Cardiac septum (tissue), 1 donor: ENCODE data around the genes PRKRIP1 and PSMC2.

DNA sequence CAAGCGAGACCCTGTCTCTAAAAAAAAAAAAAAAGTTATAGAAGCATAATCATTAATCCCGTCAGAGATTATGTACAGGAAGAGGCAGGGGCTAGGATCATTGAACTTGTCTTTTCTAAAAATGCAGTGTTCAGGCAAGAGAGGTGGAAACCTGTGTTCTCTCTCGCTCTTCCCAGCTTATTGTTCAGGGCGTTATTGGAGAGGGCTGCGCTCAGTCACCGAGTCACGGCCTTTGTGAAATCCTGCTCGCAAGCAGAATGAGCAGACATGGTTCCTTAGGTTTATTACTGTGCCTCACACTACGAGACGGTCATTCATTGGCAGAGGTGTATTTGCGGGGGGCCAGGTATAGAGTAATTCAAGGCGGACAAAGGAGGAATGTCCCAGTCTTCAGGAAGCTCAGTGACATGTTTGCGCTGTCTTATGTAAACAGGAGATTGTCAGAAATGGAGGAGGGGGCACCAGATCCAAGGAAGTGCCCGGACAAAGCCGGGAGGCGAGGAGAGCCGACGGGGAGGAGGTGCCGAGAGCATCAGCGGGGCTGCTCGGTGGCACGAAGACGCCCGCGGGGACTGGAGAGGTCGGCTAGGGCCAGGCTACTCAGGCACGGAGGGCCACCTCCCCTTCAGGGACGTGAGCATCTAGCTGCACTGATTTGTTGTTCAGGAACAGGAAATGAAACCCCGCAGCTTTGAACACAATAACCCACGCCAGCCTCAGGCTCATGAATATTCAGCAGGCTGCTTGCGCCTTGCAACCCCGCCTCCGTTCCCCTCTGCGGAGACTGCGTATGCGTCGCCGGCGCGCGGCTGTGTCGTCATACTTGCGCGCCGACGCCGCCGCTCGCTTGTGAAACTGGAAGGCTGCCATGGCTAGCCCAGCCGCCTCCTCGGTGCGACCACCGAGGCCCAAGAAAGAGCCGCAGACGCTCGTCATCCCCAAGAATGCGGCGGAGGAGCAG is at the start of gene PRKRIP1:
TSS of gene PRKRIP1 (plus strand) at position 820 of the 961 bp plus-strand sequence.
- PRO-cap = bidirectional peak, plus-strand start at position 820 of the sequence, minus-strand start at position 574 of the sequence

- PRO-cap = no peak
These were observed 1.2 kb downstream of the PRKRIP1 start for GRCh38 chr7:102397358-102397807.

GRCh38 chr7:102403755-102405193 is 8.1 kb downstream of the PRKRIP1 start:
- PRO-cap = no peak

DNA sequence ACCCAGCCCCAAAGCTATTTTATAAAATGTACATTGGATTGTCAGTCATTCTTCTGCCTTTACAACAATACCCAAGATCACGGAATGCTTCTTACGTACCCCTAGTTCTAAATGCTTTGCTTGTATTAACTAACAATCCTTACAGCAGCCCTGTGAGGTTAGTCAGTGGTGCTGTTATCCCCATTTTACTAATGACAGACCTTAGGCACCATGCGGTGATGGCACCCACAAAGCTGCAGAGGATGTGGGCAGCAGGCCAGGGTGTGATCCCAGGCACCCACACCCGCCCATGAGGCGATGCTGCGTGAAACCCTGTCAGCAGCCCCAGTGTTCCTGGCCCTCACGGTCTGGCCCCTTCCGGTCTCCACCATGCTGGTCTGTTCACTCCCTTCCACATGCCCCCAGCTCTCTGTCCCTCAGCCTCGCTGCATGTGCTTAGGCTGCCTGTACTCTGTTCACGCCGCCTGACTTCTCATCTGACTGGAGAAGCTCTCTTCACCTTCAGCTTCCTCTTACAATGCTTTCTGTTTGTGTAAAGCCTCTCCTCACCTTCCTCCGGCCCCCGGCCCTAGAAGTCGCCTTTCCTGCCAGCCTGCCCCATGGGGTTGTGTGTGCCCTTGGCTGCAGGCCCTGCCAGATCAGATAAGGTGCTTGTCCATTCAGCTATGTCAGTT is 17.7 kb upstream of the ORAI2 start:
- PRO-cap = no peak

DNA sequence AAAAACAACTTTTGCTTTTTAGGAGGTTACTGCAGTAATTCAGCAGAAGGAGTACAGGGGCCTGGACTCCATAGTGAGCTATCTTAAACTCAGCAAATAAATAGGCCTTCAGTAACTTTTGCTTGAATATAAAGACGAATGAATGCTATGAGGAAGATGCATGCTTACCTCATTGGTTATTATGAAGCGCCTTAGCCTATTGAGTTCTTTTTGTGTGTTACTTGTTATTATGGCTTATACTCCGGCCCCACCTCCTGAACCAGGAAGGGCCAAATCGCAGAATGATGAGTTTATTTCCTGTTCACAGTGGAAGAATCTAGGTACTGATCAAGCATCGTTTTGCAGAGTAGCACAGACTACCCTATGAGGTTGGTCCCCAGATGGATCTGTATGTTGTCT is 42.5 kb downstream of the FAM185A start:
- PRO-cap = no peak

DNA sequence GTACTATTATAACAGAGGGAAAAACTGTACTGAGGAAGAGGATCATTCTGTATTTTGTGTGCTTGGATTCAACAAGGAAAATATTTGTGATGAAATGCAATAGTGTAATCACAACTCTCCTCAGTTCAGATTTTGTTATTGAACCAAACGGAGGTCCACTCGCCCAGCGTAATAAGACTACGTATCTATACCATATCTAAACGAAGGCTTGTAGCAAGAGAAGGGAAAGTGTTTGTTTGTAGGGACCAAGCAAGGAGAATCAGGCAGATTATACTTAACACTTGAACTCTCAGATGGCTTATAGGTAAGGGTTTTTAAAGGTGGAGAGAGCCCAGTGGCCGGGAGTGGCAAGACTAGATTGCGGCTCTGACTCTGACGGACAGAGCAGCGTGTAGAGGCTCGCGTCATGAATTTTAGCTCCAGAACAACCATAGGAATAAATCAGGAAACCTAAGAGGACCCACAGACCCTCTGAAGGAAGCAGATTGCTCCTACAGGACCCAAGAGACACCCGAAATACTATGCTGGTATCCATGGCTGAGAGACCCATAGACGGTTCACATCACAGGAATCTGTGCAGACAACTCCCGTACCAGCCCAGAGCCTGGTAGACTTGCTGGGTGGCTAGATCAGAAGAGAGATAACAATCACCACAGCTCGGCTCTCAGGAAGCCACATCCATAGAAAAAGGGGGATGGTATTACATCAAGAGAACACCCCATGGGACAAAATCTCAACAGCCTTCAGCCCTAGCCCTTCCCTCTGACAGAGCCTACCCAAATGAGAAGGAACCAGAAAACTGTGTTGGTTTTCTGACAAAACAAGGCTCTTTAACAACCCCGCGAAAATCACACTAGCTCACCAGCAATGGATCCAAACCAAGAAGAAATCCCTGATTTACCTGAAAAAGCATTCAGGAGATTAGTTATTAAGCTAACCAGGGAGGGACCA is 51.0 kb downstream of the FAM185A start:
- PRO-cap = no peak

GRCh38 chr7:102914388-102915576 is 2.0 kb downstream of the LRRC17 start:
- PRO-cap = bidirectional peak, plus-strand start at chr7:102914807, minus-strand start at chr7:102914745

GRCh38 chr7:103347275-103348220 is at the start of gene PSMC2:
Gene PSMC2, plus strand, starts transcription at chr7:103347643.
- PRO-cap = unidirectional peak, plus-strand start at chr7:103347664; unidirectional peak, plus-strand start at chr7:103347785; unidirectional peak, minus-strand start at chr7:103348057

GRCh38 chr7:103379493-103380229 is 32.2 kb downstream of the PSMC2 start:
- PRO-cap = no peak

DNA sequence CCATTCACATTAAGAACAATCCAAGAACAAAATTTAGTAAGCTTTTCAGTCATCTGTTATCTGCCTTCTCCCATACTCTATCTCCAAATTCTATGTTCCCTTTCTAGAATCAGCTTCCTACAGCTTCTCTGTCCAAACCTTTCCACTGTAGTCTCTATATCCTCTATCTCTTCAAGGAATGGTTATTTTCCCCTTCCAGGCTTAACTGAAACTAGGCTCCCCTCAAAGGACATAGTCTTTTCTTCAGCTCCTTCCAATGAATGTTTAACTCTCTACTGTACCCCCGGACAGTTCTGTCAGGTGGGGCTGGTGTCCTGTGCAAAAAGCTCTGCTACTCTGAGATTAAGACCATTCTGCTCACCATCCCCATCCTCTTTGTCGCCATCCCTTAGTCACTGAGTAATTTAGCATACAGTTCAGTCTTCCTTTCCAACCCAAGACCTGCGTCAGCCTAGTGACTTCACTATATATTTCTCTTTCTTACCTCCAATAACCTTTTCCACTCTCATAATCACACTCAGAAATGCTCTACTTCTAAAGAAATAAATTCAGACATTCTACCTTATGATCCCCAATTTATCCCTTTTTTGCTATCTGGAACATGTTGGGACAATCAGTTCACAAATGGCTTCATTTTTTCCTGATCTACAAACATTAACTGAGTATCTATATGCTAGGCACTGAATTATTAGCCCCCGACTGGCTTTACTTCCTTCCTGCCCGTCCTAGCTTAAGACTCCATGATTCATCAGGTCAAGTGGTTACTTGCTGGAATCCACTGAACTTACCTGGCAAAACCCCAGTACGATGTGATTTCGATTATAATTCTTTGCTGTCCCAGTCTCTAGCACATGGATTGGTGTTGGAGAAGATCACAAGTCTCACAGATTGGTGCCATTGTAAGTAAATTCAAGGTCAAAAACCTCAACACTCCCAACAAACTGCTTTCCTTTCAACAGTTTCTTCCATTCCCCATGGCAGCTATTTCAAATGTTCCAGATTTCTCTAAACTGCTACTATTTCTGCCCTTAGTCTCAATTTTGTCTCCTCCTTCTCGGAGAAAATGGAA is 77.3 kb downstream of the ORC5 start:
- PRO-cap = no peak

GRCh38 chr7:104883681-104884620 is 130.1 kb upstream of the KMT2E start:
- PRO-cap = no peak

- PRO-cap = no peak
These were observed 28.1 kb upstream of the KMT2E start for GRCh38 chr7:104985716-104986529.

DNA sequence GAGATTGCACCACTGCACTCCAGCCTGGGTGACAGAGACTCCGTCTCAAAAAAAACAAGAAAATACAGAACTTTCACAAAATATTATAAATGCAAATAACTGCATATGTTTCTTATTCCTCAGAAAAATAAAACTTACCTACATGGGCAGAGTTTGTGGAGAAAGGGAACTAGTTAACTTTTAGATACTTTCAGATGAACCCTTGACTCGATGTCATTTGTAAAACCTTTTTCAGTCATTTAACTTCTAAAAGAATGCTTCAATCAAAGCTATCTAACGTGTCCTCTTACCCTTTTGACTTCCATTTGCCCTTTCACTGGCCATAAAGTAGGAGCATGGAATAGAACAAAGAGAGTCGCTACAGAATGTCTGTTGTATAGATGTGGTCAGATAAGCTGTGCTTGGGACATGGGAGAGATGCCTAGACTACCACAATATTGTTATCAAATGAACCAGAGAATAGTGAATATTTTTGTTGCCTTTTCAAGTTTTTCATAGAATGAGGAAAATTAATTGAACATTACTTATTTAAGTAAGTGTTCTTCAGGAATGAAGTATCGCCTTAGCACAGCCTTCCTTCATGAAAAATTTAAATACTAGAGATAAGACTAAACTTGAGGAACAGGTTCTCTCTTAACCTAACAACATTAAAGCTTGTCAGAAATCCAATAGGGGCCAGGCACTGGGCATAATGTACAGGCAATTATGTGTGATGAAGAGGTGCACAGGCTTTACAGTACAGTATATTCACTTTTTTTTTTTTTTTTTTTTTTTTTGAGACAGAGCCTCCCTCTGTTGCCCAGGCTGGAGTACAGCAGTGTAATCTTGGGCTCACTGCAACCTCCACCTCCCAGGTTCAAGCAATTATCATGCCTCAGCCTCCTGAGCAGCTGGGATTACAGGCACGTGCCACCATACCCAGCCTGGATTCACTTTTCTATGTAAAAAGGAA is 7.6 kb upstream of the KMT2E start:
- PRO-cap = no peak

DNA sequence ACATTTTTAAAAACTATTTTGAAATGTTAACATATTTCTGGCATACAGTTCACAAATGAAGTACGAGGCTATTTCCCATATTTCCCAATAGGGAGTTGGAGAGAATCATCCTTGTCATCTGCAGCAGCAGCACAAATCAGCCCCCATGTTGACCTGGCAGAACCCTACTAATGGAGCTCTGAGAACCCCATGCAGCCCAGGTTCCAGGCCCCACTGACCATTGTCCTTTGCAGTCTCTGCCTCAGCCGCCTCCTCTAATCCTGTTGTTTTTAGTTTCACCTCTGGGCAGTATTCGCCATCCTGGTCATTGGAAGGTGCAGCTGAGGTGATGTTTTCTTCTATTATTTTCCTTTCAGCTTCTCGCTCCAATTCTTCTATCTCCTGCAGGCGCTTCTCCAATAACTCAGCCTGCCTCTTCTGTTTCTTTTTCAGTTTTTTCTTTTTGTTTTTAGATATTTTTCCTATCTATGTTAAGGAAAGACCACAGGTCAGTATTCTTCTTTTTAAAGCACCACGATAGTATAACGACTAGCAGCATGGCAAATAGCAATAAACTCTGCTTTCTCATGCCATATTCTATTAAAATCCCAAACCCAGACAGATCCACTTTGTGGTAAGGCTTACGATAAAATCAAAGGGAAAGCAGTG is 129.0 kb downstream of the KMT2E start:
- PRO-cap = no peak

DNA sequence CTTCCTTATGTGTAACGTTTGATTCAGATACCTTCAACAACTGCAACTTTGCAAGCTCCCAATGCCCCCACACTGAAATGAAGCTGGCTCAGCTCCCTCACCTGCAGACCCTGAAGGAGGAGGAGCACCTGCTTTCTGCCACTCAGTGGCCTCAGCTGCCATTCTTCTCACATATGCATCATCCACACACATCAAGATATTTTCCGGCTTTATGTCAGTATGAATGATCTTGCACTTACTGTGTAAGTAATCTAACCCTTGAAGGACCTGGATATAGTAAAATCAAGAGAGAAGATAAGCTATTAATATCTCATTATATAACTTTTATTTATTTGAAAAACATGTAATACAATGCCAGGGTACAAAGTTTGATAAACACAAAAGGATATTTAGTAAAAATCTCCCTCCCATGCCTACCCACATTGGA is 132.4 kb downstream of the KMT2E start:
- PRO-cap = no peak

DNA sequence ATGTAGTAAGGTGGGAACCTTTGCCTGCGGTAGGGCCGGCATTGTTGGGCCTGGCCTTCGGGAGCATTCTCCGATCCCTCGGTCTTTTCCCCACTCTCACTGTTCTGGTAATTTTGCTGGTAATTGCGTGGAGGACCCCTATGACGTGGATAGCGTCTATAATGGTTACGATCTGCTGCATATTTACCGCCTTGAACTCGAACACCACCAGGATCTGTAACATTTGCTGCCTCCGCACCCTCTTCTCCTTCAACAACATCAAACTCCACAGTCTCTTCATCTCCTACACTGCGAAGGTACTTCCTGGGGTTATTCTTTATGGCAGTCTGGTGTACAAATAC is 1.3 kb upstream of the EFCAB10 start:
- PRO-cap = no peak

DNA sequence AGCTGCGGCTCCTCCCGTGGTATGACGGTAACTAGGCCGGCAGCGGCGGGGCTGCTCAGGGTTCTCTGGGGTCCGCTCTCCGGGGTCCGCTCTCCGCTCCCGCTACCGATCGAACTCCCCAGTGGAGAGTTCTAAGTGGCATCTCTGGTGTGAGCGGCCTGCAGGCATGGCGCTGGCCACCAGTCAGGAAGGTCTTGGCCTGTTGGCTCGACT is 1.9 kb upstream of the EFCAB10 start:
- PRO-cap = no peak

DNA sequence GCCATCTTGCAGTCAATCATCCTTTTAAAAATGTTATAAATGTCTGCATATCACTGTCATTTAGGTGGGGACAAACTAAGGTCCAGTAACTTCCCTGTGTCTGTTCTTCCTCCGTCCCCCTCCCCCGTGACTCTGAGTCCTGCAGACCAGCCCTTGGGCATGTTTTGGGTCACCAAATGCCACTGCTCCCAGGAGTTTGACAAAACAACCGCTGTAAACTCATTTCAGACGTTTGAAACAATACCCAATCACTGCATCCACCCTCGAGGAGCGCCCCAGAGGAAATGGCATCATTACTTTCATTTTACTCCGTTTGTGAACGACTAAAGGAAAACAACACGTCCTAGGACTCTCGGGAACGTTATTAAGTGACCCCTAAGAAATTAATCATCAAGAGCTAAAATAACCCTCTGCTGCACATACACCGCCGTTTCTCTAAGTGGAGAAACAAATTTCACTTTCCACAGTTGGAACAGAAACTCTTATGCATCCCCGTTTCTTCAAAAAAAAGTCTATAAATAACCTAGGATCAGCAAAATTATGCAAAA is 109.8 kb upstream of the EFCAB10 start:
- PRO-cap = bidirectional peak, plus-strand start at position 312 of the sequence, minus-strand start at position 134 of the sequence

DNA sequence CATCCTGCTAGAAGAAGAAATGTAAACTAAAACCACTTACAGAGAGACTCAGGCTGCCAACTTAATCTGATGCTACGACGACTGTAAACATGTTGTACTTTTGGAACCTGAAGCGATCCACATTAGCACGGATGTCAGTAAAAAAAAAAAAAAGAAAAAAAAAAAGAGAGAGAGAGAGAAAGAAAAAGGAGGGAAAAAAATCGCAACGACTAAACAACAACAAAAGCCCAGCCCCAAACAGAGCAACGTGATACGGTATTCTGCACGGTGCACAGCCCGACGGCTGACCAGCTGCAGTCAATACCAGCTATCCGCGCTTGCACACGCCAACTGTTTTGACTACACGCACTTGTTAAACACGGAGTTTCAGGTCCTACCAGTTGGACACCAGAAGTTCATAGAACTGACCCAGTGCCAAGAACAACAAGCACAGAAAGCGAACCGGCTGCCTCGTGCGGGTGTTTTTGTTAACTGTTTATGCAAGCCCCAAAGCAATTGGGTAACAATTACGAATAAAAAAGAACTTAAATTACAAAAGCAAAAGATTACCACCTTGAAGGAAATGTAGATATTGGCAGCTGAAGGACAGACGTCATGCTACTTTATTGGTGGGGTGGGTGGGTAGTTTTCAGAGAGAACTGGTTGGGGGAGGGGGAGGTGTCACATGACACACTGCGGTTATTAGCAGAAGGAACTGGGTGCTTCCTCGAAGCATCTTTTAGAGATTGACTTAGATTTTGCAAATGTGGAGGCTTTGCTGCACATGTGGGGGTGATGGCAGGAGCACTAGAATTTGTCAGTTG is 110.4 kb upstream of the EFCAB10 start:
- PRO-cap = no peak

- PRO-cap = no peak
These were observed 53.1 kb downstream of the ATXN7L1 start for GRCh38 chr7:105823006-105823895.